ENCODE measurements around a stretch of chr13.

DNA sequence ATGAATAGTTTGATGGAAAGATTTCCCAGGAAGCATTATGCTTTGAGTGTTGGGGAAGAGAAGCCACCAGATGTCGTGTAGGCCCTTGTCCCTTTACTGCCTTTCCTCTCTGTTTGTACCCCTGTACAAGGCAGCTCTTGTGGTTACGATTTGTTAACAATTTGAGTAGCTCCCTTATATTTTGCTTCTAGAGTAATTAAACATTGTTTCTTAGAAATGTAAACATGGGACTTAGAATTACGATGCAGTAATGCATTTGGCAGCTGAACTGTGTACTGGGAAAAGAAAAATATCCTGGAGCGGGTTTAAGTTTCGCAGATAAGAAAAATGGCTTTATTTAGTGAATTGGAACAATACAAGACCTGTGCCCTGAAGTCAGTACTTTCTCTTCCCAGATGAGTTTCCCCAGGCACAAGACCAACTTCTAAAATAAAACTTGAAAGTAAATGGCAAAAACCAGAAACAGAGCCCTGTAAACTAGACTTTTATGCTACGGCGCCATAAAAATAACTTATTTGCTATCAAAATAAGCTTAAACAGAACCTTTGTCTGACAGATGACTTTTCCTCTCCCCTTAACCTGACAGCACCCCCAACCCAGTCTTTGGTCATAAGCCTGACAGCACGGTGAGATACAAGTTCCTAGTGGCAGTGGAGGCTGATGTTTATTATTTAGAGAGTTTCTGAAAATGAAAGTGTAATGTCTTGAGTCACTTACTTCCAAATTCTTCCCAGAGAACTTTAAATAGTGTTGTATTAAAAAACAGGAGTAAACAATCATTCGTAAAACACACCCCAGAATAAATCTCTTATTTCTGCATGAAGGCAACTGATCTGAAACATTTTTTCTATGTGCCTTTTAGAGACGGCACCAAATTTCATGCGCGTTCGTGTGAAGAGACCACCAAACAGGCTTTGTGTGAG is 63.1 kb downstream of the LRCH1 start:
- RRBS = no CpG with 5 or more reads among the region's 13 CpGs

- RRBS = no CpG with 5 or more reads among the region's 14 CpGs
Measured at GRCh38 chr13:46641476-46642161, 88.6 kb downstream of the LRCH1 start.

DNA sequence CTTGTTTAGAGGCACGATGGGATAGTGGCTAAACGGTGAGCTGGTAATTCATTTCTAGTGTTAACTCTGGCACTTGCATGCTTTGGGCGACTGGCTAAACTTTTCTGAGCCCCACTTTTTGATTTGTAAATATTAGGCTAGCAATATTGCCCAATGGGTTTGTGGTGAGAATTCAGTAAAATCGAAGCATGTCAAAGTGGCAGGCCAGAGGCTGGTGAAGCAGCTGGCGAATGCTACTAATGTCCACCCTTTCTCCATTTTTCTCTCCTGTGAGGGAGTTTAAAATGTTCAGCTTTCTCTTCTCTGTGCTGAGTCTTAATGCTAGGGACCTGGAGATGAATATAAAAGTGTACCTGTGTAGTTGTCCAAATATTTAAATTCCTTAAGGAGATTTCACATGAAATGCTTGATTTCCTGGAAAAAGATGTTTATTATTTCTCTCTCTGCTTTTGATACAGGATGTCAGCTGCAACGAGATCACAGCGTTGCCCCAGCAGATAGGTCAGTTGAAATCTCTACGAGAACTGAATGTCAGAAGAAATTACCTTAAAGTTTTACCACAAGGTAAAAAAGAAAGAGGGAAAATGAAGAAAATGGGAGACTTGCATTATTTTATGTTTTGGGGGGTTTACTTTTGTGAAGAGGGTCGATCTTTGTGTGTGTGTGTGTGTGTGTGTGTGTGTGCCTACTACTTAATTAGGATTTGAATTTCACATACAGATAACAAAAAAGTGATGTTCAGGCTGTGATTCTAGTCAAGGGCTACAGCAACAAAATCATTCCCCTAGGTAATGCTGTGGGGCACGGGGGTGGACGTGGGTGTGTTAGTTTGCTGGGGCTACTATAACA is 115.5 kb downstream of the ESD start:
- RRBS = no CpG with 5 or more reads among the region's 11 CpGs

- RRBS = no CpG with 5 or more reads among the region's 3 CpGs
Measured at GRCh38 chr13:46705296-46705849, 91.6 kb downstream of the ESD start.

- RRBS = no CpG with 5 or more reads among the region's 7 CpGs
Measured at GRCh38 chr13:48001950-48002464, 934 bp upstream of the SUCLA2 start.

- RRBS = no CpG with 5 or more reads among the region's 12 CpGs
Measured at GRCh38 chr13:48232467-48232885, 530 bp upstream of the ITM2B start.

- RRBS = 51% methylated on average over 11 of the region's 82 CpGs
Measured at GRCh38 chr13:48318434-48319658, 15.3 kb downstream of the RB1 start.

- RRBS = no CpG with 5 or more reads among the region's 4 CpGs
Measured at GRCh38 chr13:48418084-48418796, 5.3 kb upstream of the LPAR6 start.

- RRBS = no CpG with 5 or more reads among the region's 2 CpGs
Measured at GRCh38 chr13:48452796-48453453, 40.0 kb upstream of the LPAR6 start.

GRCh38 chr13:48542505-48543338 is 9.8 kb upstream of the RCBTB2 start:
- RRBS = no CpG with 5 or more reads among the region's 12 CpGs

- RRBS = 21% methylated on average over 2 of the region's 9 CpGs
Measured at GRCh38 chr13:48578789-48579660, 46.1 kb upstream of the RCBTB2 start.

DNA sequence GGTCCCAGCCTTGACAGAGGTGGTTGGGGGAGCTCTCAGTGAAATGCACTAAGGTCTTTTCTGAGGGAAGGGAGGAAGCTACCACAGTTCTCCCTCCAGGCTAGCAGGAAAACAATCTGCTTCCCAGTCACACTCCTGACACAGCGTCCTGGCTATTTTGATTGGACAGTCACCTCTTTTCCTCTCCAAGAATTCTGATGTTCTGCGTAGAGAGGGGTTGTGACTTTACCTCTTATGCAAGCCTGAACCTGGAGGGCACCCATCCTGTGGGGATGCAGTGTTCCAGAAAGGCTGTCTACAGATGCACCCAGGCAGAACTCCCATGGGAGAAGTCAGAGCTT is 128.8 kb downstream of the CYSLTR2 start:
- RRBS = no CpG with 5 or more reads among the region's 2 CpGs

DNA sequence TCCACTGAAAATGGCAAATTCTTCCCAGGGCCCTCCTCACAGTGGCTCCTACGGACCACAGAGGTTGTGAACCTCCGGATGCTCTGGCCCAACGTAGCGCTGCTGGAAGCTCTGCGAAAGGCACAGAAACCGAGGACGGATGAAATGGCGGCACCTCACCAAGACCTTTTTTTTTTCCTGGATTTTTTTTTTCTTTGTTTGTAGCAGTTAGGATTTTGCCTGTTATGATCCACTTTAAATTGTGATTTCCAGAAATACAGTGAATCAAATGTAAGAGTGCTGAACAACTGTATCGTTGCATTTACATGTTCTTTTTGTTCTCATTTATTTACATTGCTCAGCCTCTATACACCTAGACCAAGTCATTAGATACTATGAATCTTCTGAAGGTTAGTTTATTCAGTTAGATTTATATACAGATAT is 32.6 kb upstream of the MLNR start:
- RRBS = no CpG with 5 or more reads among the region's 9 CpGs

- RRBS = no CpG with 5 or more reads among the region's 7 CpGs
Measured at GRCh38 chr13:49401201-49401836, 42.5 kb downstream of the CAB39L start.

GRCh38 chr13:49791647-49792059 is 829 bp downstream of the KPNA3 start:
- RRBS = 2% methylated on average over 16 of the region's 28 CpGs

GRCh38 chr13:49995506-49996073 is 1.3 kb upstream of the TRIM13 start:
- RRBS = no CpG with 5 or more reads among the region's 14 CpGs

DNA sequence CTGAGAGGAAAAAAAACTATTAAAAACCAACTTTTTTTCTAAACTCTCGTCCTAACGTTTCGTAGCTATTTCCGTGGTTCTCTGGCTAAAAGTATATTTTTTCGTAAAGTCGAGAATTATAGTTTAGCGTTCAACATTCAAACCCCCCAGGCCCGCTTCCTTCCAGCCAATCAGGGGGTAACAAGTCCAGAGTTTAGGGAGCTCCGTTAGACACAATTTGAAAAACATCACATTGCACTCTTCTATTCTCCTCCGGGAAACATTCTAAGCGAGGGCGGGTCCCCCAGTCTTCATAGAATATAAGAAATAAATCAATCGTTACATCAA is 64.8 kb downstream of the KCNRG start:
- RRBS = no CpG with 5 or more reads among the region's 13 CpGs

DNA sequence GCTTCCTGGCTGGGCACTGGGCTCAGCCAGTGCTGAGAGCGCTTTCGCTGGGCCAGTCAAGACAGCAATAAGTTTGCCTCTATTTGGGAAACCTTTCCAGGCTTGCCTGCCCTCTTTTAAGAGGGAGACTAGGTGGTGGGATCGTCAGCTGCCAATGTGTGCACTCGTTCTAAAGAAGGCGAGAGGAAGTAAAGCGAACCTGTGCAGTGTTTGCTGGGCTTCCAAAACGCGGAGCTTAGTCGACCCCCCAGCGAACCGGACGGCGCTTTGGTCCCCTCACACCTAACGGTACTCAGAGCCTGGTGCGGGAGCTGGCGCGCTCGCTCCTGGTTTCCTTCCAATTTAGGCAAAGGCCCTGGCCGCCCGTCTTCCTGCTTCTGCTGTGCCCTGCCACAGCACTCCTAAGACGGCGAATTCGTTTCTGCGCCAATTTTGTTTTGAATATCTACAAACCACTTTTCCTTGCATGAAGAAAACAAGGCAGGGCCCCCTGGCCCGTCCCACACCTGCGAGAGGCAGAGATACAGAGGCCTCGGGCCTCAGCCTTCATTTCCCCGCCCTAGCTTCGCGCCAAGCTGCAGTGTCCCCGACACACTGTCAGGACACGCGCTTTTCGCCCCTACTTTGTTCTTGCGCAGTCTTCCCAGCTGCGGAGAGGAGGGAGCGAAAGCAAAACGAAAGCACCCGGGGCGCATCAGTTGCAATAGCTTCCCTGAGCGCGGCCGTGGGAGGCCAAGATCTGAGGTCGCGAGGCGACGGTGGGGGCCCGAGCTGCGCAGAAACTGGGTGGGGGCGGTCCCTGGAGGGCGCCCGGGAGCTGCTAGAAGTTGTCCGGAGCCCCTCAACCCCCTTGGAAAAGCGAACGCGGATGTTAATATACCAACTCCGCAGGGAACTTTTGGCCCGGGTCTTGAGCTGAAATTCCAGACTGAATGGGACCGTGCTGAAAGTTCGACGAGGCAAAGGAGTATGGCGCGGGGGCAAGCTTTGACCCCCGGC is 111.9 kb downstream of the KCNRG start:
- RRBS = 18% methylated on average over 9 of the region's 64 CpGs

- RRBS = no CpG with 5 or more reads among the region's 2 CpGs
Measured at GRCh38 chr13:50370378-50370619, 355.1 kb downstream of the KCNRG start.

GRCh38 chr13:50484265-50484833 is 359.1 kb downstream of the DLEU7 start:
- RRBS = no CpG with 5 or more reads among the region's 10 CpGs